Lung (tissue), 4 donors: ENCODE measurements around the genes SERINC3, CCN5, PABPC1L and STK4.

GRCh38 chr20:44211389-44211577 is 712 bp upstream of the OSER1 start:
- PRO-cap: no peak
- RAMPAGE, long total RNA: no peak
- RRBS: no CpG with 5 or more reads among the region's 4 CpGs

- PRO-cap: no peak
- RAMPAGE, long total RNA: no peak
- RRBS: no CpG with 5 or more reads among the region's 6 CpGs
These were observed 50.7 kb upstream of the TTPAL start for GRCh38 chr20:44424820-44425491.

DNA sequence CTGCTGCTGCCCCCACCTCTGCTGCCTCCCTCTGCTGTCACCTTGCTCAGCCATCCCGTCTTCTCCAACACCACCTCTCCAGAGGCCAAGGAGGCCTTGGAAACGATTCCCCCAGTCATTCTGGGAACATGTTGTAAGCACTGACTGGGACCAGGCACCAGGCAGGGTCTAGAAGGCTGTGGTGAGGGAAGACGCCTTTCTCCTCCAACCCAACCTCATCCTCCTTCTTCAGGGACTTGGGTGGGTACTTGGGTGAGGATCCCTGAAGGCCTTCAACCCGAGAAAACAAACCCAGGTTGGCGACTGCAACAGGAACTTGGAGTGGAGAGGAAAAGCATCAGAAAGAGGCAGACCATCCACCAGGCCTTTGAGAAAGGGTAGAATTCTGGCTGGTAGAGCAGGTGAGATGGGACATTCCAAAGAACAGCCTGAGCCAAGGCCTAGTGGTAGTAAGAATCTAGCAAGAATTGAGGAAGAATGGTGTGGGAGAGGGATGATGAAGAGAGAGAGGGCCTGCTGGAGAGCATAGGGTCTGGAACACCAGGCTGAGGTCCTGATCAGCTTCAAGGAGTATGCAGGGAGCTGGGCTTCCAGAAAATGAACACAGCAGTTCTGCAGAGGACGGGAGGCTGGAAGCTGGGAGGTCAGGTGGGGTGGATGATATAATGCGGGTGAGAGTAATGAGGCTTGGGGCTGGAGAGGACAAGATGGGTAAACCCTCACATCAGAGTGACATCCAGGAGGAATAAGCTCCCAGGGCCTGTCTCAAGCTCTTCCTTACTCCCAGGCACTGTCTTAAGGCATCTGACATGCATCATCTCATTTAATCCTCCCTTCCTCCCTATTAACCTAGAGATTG is 45.3 kb upstream of the TTPAL start:
- PRO-cap: no peak
- RAMPAGE, long total RNA: no peak
- RRBS: no CpG with 5 or more reads among the region's 7 CpGs

- PRO-cap: no peak
- RAMPAGE, long total RNA: no peak
- RRBS: no CpG with 5 or more reads among the region's 10 CpGs
These were observed 44.2 kb upstream of the TTPAL start for GRCh38 chr20:44431332-44432051.

DNA sequence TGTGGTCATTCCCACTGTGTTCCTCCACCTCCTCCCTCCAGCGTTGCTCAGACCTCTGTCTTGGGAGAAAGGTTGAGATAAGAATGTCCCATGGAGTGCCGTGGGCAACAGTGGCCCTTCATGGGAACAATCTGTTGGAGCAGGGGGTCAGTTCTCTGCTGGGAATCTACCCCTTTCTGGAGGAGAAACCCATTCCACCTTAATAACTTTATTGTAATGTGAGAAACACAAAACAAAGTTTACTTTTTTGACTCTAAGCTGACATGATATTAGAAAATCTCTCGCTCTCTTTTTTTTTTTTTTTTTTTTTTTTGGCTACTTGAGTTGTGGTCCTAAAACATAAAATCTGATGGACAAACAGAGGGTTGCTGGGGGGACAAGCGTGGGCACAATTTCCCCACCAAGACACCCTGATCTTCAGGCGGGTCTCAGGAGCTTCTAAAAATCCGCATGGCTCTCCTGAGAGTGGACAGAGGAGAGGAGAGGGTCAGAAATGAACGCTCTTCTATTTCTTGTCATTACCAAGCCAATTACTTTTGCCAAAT is 43.5 kb upstream of the TTPAL start:
- PRO-cap: no peak
- RAMPAGE, long total RNA: no peak
- RRBS: no CpG with 5 or more reads among the region's 7 CpGs

GRCh38 chr20:44436348-44437035 is 39.2 kb upstream of the TTPAL start:
- PRO-cap: no peak
- RAMPAGE, long total RNA: no peak
- RRBS: no CpG with 5 or more reads among the region's 17 CpGs

DNA sequence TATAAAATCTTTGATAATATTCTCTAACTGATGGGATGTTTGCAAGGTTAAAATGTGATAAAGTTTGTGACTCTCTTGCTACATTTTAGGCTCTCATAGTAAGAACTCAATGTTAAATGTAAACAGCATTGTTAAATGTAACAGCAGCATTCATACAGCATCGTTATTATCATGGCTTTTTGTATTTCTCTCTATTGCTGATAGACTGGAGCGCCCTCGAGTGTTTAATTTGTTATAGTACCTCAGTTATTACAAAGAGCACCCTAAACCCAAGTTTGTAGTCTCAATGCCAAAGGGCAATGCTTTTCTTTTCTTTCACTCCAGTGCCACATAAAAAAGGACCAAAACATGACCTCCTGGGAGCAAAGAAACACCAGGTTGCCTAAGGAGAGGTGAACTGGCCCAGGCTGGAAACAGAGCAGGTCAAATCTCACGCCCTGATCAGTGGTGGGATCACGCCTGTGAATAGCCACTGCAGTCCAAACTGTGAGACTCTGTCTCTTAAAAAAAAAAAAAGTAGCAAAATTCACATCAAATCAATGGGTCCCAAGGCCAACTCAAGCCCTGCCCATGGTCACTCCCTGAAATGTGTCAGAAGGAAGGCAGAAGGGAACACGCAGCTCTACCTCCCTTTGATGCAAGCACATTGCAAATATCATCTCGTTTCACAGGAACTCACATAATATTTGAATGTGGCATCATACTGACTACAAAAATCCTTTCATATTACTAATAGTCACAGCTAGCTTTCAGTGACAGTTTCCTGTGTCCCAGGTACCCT is 14.7 kb upstream of the TTPAL start:
- PRO-cap: no peak
- RAMPAGE, long total RNA: no peak
- RRBS: no CpG with 5 or more reads among the region's 7 CpGs

GRCh38 chr20:44521297-44522436 is at the start of gene SERINC3:
Gene SERINC3 (minus strand): TSS chr20:44522070.
- PRO-cap: no peak
- RAMPAGE, long total RNA: no peak
- RRBS: 2% methylated on average over 32 of the region's 52 CpGs

DNA sequence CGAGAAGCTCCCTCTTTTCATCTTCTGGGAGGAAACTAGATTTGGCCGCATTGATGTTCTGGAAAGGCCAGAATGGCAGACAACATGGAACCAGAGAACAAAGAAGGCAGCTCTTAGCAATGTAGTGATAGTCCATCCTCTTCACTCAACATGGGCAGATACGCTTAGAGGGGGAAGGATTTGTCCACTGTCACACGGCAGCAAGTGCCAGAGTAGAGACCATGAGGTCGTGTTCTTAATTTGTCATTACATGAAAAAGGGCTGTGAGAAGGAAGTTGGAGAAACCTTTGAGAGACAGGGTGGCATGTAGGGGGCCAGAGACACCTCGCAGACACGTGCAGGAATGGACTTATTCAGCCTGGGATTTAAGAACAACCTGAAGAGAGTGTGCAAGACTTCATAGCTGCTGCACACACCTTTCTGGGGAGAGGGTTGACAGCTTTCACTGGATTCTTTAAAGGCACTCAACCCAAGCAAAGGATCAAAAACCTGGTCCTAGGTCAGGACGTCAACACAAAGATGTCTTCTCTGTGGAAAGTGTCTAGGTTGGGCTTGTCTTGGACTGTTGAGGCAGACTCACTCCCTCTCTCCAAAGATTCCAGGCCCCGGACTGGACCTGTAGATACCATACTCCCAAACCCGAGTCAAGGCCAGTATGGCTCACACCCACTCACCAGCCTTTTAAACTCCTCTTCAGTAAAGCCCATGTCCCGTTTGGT is 31.0 kb downstream of the ADA start:
- PRO-cap: no peak
- RAMPAGE, long total RNA: no peak
- RRBS: no CpG with 5 or more reads among the region's 11 CpGs

GRCh38 chr20:44621063-44621566 is 30.4 kb downstream of the ADA start:
- PRO-cap: no peak
- RAMPAGE, long total RNA: no peak
- RRBS: 70% methylated on average over 1 of the region's 7 CpGs

GRCh38 chr20:44660835-44661091 is 9.3 kb upstream of the ADA start:
- PRO-cap: no peak
- RAMPAGE, long total RNA: no peak
- RRBS: no CpG with 5 or more reads among the region's 4 CpGs

DNA sequence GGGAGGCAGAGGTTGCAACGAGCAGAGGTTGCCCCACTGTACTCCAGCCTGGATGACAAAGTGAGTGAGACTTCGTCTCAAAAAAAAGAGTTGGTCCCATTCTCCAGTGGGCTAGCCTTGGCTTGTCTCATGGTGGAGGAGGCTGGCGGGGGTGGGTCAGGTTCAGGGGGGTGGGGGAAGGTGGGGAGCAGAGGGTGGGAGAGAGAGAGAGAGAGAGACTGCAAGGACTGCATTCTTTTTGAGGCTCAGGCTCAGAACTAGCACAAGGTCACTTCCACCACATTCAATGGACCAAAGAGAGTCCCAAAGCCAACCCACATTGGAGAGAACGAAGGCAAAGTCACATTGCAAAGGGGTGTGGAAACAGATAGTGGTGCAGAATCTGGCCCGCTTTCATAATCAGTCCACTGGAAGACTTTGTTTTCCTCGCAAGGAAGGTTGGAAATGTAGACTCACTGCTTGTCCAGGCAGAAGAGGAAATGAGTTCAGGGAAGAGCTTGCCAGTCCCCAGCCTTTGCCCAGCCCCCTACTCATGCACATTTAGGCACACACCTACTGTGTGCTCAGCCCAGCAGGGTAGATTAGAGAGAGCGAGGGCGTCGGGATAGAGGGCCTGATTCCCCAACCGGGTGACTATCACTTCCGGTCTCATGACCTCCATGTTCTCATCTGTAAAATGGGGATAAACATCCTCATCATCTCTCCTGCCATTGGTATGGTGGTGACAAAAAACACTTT is 24.4 kb upstream of the CCN5 start:
- PRO-cap: no peak
- RAMPAGE, long total RNA: no peak
- RRBS: no CpG with 5 or more reads among the region's 11 CpGs

- PRO-cap: no peak
- RAMPAGE, long total RNA: no peak
- RRBS: no CpG with 5 or more reads among the region's 12 CpGs
These were observed 3.8 kb upstream of the CCN5 start for GRCh38 chr20:44711250-44711870.

GRCh38 chr20:44714403-44715609 is at the start of gene CCN5:
Gene CCN5 (plus strand): TSS chr20:44715369.
- PRO-cap: no peak
- RAMPAGE, long total RNA: no peak
- RRBS: 60% methylated on average over 3 of the region's 36 CpGs

DNA sequence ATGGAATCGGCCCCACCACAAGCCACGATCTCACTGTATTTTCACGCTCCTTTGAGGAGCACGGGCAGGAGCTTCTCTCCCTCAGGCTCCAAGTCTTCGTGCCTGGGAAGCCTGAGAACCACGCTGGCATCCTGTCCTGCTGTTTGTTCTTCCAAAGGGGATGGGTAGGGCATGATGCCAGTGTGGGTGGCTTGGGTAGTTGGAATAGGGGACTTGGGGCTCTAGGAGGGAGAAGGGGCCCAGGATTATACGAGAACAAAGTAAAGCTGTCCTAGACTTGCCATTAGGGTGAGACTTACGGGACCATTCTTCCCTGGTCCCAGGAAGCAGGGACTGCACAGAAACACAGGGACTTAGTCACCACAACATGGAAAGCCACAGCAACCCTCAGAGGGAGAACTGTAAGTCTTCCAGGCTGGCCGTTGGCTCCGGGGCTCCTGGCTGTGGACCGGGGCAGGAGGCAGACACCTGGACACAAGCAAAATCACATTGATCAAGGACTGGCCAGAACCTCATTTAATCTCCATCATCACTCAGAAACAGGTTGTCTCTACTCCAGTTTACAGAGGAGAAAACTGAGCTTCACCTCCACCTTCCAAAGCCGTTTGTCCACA is 1.3 kb downstream of the CCN5 start:
- PRO-cap: no peak
- RAMPAGE, long total RNA: no peak
- RRBS: no CpG with 5 or more reads among the region's 12 CpGs

GRCh38 chr20:44906960-44907611 is 2.8 kb upstream of the PABPC1L start:
- PRO-cap: no peak
- RAMPAGE, long total RNA: no peak
- RRBS: no CpG with 5 or more reads among the region's 7 CpGs

GRCh38 chr20:44909662-44910536 is at the start of gene PABPC1L:
Gene PABPC1L (plus strand): TSS chr20:44910060.
- PRO-cap: unidirectional peak, plus-strand start at chr20:44910060; unidirectional peak, plus-strand start at chr20:44910339
- RAMPAGE, long total RNA: no peak
- RRBS: 1% methylated on average over 30 of the region's 63 CpGs

DNA sequence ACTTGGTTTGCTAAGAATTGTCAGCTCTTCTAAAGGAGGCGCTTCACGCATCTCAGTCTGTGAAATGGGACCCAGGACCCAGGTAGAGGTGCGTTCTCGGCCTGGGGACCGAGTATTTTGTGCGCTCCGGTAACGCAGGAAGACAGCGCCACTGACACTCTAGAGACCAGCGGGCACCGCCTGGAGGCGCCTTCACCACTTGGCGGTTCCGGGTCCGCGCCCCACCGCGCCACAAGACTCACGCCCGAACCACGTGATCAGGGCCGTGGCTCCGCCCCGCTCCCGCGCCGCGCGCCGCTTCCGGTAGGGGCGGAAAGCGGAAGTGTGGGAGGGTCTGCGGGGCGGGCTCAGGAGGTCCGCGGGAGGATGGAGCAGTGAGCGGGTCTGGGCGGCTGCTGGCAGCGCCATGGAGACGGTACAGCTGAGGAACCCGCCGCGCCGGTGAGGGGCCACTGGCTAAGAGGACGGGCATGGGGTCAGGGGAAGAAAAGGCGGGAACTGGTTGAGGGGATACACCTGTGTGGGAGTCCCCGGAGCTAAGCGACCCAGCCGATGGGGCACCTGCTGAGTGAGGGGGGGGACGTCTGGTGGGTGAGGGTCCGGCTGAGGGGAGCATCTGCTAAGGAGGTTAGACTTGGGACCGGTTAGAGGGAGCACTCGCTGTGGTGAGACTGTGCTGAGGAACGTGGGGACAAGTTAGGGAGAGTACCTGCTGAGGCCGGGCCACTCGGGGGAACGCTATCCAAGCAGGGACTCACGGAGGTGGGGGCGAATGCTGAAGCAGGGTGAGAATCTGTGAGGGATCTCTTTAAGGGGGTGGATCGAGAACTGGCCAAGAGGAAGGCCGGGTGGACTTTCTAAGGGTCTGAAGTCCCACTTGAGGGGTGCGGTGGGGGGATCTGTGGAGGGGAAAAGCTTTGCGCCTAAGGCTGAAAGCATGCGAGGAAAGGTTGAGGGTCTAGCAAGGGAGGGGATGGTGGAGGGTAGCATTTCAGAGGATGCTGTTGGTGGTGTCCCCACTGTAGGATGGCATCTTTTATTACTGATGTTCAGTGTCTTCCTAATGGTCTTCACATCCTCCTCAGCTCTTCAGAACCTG is at the start of gene STK4:
Gene STK4 (plus strand): TSS at position 350 of the 1,099 bp plus-strand sequence.
- PRO-cap: bidirectional peak, plus-strand start at position 350 of the sequence, minus-strand start at position 233 of the sequence
- RAMPAGE, long total RNA: no peak
- RRBS: 2% methylated on average over 35 of the region's 65 CpGs

- PRO-cap: no peak
- RAMPAGE, long total RNA: no peak
- RRBS: no CpG with 5 or more reads among the region's 1 CpG
These were observed 3.2 kb downstream of the STK4 start for GRCh38 chr20:44969632-44969881.

DNA sequence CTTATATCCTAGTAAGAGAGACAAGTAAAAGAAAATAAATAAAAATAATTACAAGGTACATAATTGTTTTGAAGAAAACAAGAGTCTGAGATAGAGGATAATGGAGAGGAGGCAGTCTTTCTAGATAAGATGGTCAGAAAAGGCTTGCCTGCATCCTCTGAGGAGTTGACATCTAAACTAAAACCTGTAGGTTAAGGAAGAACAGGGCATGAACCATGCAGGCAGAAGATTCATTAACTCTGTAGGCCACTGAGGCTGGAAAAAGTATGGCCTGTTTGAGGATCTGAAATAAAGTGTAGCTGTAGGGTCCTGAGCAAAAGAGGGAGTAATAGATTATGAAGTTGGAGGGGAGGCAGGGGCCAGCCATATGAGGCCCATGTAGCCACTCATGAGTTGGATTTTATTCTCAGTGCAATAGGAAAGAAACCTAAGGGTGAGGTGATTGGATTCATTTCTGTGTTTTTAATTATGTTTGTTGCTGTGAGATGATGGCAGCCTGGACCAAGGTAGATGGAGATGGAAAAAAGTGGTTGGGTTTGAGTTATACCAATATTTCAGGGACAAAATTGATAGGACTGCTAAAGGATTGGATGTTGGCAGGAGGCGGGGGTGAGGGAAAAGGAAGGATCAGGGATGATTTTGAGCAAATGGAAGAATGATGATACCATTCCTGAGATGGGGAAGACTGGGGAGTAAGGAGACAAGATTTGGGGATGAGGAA is 30.9 kb downstream of the KCNS1 start:
- PRO-cap: no peak
- RAMPAGE, long total RNA: no peak
- RRBS: no CpG with 5 or more reads among the region's 1 CpG